GM12892 (cell line): ENCODE data around the genes TSPAN5 and H2AZ1.

GRCh38 chr4:98657903-98659035 lies at the start of gene TSPAN5:
Gene TSPAN5, minus strand, starts transcription at chr4:98658611.
- RRBS = 4% methylated on average over 35 of the region's 135 CpGs

DNA sequence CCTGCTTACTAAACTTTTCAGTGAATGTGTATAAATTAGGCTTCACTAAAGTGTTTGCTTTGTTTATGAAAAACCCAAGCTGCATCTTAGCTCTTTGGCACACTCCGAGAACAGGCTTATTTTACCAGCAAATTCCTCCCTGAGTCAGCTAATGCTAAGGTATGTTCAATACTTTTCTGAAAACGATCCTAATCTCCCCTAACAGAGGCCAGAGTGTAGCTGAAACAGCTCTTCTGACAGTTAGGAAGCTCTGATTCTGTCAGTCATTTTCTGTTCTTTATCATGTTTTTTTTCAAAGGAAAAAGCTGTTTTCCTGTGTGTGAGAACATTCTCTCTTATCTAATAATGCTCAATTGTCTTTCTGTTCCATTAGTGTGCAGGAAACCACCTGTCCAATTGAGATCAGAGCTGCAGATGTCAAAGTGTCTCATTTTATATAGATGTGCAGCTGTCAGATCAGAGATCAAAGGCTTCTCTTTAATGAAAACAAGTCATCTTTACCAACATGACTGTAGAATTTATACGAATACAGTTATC lies 30.4 kb upstream of the TSPAN5 start:
- RRBS = no CpG with 5 or more reads among the region's 3 CpGs

- RRBS = no CpG with 5 or more reads among the region's 5 CpGs
Measured at GRCh38 chr4:98773903-98774291, 115.5 kb upstream of the TSPAN5 start.

- RRBS = no CpG with 5 or more reads among the region's 8 CpGs
Measured at GRCh38 chr4:98996554-98996857, 985 bp downstream of the METAP1 start.

DNA sequence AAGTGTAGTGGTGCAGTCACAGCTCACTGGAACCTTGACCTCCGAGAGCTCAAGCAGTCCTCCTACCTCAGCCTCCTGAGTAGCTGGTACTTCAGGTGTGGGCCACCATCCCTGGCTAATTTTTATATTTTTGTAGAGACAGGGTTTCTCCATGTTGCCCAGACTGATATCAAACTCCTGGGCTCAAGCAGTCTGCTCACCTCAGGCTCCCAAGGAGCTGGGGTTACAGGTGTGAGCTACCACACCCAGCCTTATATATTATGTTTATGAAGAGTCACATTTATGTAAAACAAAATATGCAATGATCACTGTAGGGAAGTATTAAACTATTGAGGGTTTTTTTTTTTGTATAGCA lies 37.2 kb downstream of the ADH5 start:
- RRBS = no CpG with 5 or more reads among the region's 1 CpG

- RRBS = no CpG with 5 or more reads among the region's 5 CpGs
Measured at GRCh38 chr4:99087880-99088126, 785 bp downstream of the ADH5 start.

DNA sequence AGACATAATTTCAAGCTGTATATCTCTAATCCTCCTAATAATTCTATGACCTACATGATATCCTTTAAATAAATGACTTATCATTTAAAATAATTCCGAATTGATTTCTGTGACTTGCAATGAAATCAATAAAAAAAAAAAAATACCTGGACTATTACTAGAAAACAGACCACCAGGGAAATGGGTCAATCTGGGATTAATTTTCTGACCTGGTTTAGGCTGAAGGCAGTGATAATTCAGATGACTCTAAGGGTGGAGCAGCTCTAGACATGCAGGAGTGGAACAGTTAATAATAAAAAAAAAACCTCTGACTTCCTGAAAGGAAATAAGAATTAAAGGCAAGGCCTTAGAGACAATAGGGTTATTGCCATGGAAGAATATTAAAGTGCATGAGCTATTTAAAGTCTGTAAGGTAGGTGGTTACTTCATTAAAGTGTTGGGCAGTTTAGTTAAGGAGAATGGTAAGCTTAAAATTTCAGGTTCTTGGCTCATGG lies 14.5 kb upstream of the ADH5 start:
- RRBS = no CpG with 5 or more reads among the region's 1 CpG

GRCh38 chr4:99320012-99320710 lies 1.0 kb downstream of the ADH1B start:
- RRBS = no CpG with 5 or more reads among the region's 2 CpGs

DNA sequence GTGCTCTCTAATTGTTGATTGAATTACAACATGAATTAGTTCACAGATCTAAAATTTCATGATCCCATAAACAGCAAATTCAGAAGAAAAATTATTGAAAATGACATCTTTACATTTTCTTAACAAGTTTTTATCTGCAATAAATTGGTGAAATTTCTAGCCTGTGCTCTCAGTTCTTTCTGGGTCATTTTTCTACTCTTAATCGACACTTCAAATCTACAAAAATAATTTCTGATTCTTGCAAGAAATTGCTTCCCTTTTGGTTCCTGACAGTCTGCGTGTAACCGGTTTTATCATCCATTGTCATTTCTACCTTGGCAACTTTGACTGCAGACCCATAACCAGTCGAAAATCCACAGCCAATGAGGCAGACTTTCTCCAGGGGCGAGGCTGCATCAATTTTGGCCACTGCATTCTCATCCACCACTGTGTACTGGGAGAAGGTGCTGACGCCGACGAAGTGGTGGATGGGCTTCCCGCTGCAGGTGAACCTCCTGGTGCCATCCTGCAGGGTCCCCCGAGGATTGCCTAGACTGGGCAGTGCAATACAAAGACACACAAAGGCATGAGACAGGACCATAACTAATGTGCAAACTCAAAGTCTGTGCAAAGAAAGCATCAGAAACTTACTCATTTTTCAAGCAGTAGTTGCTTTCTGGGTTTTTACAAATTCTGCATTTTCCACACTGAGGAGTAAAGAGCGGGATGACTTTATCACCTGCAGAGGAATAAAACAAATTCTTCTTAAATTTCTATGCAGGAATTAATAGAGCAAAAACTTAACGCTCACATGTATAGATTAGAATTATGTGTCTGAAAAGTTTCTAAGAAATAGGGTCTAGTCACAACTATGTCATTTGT lies 7.8 kb downstream of the ADH1C start:
- RRBS = no CpG with 5 or more reads among the region's 12 CpGs

- RRBS = no CpG with 5 or more reads among the region's 3 CpGs
Measured at GRCh38 chr4:99460646-99461163, 25.6 kb upstream of the ADH7 start.

GRCh38 chr4:99642568-99643074 lies 15.0 kb downstream of the C4orf54 start:
- RRBS = no CpG with 5 or more reads among the region's 7 CpGs

DNA sequence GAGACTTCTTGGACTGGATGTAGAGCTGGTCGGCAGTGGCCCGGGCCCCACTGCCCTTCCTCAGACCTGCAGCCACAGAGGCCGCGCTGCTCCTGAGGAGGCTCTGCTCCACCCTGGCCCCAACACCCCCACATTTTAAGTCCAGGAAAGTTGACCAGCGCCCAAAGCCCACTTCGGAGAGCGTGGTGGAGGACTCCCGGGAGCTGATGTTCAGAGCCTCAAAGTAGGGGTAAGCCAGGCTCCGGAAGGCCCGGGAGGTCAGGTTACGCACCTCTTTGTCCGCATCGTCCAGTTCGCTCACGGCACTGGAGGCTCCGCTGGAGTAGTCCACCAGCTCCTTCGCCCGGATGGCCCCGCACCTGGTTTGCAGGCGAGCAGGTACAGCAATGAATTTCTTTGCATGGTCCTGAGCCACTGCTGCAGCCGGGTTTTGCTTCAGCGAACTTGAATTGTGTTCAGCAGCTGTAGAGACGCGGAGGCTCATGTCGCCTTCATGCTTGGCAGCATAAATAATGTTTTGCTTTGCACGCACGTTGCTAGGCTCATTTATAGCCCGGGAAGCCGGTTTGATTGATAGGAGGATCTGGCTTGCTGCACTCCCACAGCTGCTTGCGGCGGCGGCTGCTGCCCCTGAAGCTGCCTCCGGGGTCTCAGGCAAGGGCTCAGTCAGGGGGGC lies 5.0 kb downstream of the C4orf54 start:
- RRBS = 81% methylated on average over 13 of the region's 33 CpGs

DNA sequence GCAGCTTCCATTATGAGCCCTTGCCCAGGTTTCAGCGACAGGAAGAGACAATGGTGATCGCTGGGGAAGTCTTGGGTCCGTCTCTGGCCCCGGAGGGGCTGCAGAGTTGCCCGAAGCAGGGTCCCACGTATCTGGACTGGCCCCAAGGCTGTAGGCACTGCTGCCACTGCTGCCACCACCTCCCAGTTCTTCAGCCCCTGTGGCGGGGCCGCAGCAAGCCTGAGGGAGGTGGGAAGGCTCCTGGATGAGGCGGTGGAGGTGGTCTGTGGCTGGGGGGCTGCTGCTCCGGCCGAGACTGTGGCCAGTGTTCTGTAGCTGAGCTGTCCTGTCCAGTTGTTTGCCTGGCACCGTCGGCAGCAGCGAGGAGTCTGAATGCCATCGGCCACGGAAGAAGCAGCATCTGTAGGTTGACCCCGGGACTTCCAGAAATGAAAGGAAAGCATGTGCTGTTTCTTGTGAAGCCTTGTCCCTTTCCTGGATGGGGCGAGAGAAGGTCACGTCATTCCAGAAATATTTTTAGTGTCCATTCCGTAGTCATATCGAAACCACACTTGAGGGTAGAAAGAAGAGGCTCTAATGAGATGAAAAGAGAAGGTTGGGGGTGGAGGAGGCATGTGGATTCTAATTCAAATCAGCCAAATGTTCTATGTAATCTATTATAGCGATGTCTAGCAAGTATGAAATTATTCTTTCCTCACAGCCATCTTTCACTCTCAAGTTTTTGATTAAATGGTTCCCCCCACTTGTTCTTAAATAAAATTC lies 3.2 kb downstream of the C4orf54 start:
- RRBS = no CpG with 5 or more reads among the region's 22 CpGs

- RRBS = no CpG with 5 or more reads among the region's 5 CpGs
Measured at GRCh38 chr4:99679124-99679897, 21.7 kb upstream of the C4orf54 start.

GRCh38 chr4:99950173-99950409 lies at the start of gene H2AZ1:
Gene H2AZ1, minus strand, starts transcription at chr4:99950275.
- RRBS = no CpG with 5 or more reads among the region's 17 CpGs

- RRBS = no CpG with 5 or more reads among the region's 6 CpGs
Measured at GRCh38 chr4:100895445-100896040, 377.7 kb upstream of the EMCN start.

- RRBS = no CpG with 5 or more reads among the region's 3 CpGs
Measured at GRCh38 chr4:101127040-101127853, 220.1 kb downstream of the PPP3CA start.

DNA sequence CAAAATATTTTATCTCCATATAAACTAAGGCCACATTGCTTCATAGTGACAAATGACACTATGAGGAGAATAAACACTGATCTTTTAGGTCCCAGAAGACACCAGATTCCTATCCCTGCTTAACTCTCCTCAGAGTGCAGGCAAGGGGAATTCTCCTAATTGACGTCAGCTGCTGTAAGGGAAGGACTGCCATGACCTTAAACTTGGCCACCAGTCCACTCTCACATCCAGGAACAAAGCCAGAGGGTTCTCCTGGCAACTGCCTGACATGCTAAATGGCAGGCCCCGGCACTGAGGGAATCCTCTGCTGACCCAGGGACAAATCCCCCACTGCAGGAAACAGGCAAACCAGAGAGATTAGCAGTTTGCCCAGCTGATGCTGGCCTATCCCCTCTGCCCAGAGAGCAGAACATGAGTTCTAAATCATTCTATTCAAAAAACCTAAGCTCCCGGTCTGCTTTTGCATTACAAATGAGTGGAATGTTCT lies 155.7 kb downstream of the PPP3CA start:
- RRBS = no CpG with 5 or more reads among the region's 3 CpGs

- RRBS = no CpG with 5 or more reads among the region's 9 CpGs
Measured at GRCh38 chr4:101355773-101356795, 8.8 kb upstream of the PPP3CA start.